Thyroid gland (tissue), 7 donors: Measurements from ENCODE around the genes COPS4, NKX6-1 and C4orf36.

DNA sequence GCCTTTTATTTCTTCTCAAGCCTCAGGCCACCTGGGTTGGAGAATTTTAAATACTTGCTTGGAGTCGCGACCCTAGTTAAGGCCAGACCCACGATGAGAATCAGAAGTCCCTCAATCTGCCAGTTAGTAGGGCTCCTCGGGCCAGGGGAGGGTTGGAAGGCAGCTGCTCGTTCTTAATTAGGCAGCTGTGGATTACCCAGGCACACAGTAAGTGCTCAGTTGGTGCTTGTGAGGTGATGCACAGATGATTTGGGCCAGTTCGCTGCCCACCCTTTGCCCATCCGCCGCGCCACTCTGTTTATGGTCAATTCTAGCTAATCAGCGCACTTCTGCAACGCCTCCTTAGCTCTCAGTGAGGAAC is 575 bp upstream of the SCD5 start:
- PRO-cap, 2 experiments = peak in 1 of 2 experiments; most common minus-strand start position 302 of the sequence (in 1)
- RAMPAGE, long total RNA, 5 experiments = no peak in any of the 5 experiments

DNA sequence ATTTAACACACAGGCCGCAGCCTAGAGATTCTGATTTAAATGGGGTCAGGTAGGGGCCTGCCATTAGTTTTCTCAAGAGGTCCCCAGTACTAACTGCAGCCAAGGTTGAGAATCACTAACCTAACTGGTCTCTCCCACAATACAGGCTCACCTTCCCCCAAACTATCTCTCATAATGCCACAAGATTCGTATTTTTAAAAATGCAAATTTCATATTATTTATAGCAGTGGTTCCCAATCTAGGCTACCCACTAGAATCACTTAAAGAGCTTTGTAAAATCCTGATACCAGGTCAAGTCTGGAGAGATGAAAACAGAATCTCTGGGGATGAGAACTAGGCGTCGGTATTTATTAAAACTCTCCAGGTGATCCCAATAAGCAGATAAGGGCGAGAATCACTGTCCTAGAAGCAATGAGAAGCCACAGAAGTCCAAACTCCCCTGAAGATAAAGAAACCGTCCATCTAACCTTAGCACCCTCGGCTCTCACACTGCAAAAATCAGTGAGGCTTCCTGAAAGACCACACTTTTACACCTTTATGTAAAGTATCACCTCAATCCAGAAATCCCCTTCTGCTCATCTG is 41.9 kb downstream of the LIN54 start:
- PRO-cap, 2 experiments = no peak in any of the 2 experiments
- RAMPAGE, long total RNA, 5 experiments = no peak in any of the 5 experiments

GRCh38 chr4:83013556-83013882 is 2.9 kb upstream of the LIN54 start:
- PRO-cap, 2 experiments = no peak in any of the 2 experiments
- RAMPAGE, long total RNA, 5 experiments = no peak in any of the 5 experiments

DNA sequence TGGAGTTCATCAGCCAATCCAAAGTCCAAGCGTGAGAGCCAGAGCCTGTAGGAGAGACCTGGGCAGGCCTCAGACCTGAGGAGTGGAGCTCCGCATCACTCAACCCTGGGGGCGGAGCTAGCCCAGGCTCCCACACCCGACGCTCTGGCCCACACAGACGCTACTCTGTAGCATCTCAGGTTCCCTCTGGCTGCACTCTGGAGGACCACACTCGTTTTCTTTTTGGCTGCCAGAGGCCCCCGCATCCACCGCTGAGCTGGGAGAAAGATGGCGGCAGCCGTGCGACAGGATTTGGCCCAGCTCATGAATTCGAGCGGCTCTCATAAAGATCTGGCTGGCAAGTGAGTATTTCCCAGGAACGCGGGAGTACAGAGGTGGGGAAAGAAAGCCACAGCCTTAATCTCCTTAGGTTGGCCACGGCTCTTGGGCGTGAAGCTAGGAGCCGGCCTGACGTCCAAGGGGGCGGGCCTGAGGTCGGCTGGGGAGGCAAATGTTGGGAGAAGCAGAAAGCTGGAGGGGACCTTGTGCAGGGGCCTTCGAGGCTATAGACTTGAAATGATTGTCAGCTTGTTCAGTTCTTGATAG is at the start of gene COPS4:
TSS of gene COPS4 (plus strand) at position 226 of the 585 bp plus-strand sequence.
- PRO-cap, 2 experiments = peak in 2 of 2 experiments; most common plus-strand start position 244 of the sequence (in 2); most common minus-strand start position 343 of the sequence (in 1)
- RAMPAGE, long total RNA, 5 experiments = start-site peak on the plus strand in 5 of 5 experiments, centred at positions 171 to 250 of the sequence, 26 to 878 reads per replicate

GRCh38 chr4:83112893-83113517 is 1.5 kb downstream of the PLAC8 start:
- PRO-cap, 2 experiments = no peak in any of the 2 experiments
- RAMPAGE, long total RNA, 5 experiments = no peak in any of the 5 experiments

GRCh38 chr4:83217371-83218281 is 67.0 kb downstream of the COQ2 start:
- PRO-cap, 2 experiments = no peak in any of the 2 experiments
- RAMPAGE, long total RNA, 5 experiments = no peak in any of the 5 experiments

- PRO-cap, 2 experiments = peak in 2 of 2 experiments; most common plus-strand start chr4:84499147 (in 2); most common minus-strand start chr4:84498831 (in 2)
- RAMPAGE, long total RNA, 5 experiments = start-site peak on the minus strand in 1 of 5 experiments, at chr4:84499240-84499437 at its widest, 48 reads per replicate
These were observed at the start of gene NKX6-1 for GRCh38 chr4:84498611-84499721. NKX6-1 (minus strand) TSS chr4:84499292.

DNA sequence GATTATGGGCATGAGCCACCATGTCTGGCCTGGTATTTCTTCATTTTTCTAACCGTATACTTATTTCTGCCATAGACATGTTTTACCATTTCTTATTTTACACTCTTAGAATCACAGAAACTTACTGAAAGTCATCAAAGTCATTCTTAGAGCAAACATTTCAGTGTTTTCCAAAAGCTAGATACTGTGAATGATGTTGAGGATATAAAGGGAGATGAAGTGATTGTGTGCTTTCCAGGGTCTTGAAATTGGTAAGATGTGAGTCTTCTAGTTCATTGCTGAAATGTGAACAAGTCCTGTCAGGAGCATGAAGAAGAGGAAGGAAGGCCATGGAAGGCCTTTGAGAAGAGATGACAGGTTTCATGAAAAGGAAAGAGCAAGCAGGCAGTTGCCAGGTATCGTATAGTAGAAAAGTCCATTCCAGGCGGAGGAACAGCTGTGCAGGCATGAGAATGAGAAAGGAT is 42.2 kb downstream of the CDS1 start:
- PRO-cap, 2 experiments = no peak in any of the 2 experiments
- RAMPAGE, long total RNA, 5 experiments = no peak in any of the 5 experiments

DNA sequence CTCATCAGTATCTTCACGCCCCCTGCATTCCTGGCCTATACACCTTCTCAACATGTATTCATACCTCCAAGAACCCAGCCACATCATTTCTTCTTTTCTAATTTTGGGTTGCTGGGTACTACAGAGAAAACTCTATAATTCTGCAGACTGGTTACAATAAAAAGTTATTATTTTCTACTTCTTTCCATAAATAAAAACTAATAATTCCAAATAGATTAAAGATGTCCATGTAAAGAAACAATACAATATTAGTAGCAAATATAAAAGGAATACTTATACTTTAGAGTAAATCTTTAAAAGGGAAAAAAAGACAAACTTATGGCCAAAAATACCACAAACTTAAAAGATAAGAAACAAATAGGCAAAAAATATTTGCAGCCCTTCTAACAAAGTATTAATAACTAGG is 97.1 kb downstream of the WDFY3 start:
- PRO-cap, 2 experiments = no peak in any of the 2 experiments
- RAMPAGE, long total RNA, 5 experiments = no peak in any of the 5 experiments

DNA sequence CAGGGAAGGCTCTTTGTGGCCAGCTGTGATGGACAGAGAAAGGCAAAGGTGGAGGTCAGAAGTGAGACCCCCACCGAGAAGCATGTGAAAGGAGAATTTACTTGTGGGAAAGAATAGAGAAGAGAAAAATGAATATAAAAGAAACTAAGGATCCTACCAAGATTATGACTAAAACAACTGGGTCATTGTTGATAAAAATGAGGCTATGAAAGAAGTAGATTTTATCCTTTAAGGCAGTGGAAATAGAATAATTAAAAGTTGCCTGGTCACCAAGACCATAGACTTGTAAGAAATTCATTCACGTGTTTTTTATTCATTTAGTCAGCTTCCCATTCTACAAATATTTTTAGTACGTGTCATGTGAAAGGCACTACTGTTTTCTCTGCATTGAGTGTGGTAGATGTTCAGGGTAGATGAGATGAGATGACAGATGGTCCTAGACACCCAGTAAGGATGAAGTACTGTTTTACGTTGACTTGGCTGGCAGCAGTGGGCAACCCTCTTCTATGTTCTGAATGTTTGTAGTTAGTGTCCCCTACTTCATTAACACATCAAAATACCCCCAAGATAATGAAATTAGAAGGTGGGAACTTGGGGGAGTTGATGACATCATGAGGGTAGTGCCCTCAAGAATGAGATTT is 228.1 kb downstream of the ARHGAP24 start:
- PRO-cap, 2 experiments = no peak in any of the 2 experiments
- RAMPAGE, long total RNA, 5 experiments = no peak in any of the 5 experiments

DNA sequence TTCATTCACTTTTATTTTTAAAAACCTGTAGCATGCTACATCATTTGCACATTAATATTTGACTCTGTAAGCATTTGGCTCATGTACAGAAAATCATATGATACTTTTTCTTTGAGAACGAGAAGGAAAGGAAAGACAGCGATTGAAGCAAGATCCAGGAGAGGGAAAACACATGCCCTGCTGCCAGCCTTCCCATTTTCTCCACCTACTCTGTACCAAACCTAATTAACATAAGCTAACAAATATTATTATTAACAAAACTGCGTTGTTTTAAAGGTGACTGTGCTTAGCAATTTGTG is 287.2 kb downstream of the ARHGAP24 start:
- PRO-cap, 2 experiments = no peak in any of the 2 experiments
- RAMPAGE, long total RNA, 5 experiments = no peak in any of the 5 experiments

DNA sequence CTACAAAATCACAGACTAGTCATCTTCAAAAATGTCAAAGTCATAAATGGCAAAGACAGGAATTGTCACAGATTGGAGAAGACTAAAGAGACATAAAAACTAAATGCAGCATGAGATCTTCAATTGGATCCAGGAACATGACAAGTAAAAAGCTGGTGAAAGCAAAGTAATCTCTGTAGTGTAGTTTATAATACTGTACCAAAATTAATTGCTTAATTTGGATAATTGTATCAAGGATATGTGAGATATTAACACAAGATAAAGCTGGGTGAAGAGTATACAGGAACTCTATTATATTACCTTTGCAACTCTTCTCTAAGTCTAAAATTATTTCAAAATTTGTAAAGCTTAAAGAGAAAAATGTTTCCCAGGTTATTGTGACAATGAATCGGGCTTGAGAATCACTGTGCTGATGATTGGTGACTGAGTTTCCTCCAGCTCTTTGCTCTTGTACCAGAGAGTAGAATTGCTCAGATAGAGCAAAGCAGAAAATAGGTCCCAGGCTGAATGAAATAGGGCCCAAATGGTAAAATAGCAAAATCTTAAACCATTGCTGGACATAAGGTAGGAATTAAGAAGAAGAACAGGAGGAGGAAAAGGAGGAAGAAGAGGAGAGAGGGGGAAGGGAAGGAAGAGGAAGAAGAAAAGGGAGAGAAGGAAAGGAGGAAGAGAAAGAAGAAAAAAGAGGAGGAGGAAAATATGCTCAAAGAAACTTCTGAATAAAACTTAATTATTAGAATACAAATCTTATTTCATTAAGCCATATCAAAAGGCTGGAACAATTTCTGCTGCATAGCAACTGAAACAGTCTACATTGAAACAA is 325.2 kb downstream of the ARHGAP24 start:
- PRO-cap, 2 experiments = no peak in any of the 2 experiments
- RAMPAGE, long total RNA, 5 experiments = no peak in any of the 5 experiments

- PRO-cap, 2 experiments = peak in 2 of 2 experiments; most common plus-strand start chr4:85827873 (in 1); most common minus-strand start chr4:85827818 (in 2)
- RAMPAGE, long total RNA, 5 experiments = start-site peak on the plus strand in 2 of 5 experiments, at chr4:85827710-85827975 at its widest, 20 to 211 reads per replicate; start-site peak on the minus strand in 2 of 5 experiments, at chr4:85827838-85827918 at its widest, 13 to 20 reads per replicate
These were observed 353.0 kb downstream of the ARHGAP24 start for GRCh38 chr4:85827524-85828691.

DNA sequence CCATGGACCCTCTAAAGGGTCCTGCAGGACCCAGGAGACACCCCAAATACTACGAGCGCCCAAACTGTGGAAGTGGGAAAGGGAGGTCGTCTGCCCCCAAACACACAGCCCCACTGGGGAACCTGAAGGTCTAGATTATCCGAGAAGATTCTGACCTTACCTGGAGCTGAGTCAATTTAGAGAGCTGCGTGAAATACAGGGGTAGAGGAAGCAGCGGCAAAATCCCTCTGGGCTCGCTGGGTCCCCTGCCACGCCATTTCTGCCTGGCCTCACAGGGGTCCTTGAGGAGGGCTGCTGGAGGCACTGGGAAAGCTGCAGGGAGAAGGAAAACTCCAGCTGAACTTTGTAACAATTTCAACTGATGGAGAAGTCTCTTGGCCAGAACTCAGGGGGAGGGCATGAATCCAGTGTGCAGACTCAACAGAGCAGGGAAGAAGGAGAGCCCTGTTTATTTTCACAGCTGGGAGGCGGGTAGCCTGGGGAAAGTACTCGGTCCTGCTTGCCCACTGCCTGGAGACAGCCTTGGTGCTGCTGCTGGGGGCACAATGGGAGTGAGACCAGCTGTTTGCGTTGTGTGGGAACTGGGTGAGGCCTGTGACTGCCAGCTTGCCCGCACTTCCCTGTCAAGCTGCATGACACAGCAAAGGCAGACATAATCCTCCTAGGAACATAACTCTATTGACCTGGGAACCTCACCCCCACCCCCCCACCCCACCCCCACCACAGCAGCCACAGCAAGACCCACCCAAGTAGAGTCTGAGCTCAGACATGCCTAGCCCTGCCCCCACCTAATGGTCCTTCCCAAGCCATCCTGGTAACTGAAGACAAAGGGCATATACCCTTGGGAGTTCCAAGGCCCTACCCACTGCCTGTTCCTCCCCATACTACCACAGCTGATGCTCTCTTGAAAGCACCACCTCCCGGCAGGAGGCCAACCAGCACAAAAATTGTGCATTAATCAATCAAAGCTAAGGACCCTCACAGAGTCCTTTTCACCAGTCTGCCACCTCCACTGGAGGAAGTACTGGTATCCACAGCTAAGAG is 93.3 kb upstream of the MAPK10 start:
- PRO-cap, 2 experiments = peak in 1 of 2 experiments; most common plus-strand start position 174 of the sequence (in 1)
- RAMPAGE, long total RNA, 5 experiments = no peak in any of the 5 experiments

- PRO-cap, 2 experiments = peak in 1 of 2 experiments; most common plus-strand start chr4:86586282 (in 1)
- RAMPAGE, long total RNA, 5 experiments = no peak in any of the 5 experiments
These were observed 8.0 kb upstream of the PTPN13 start for GRCh38 chr4:86586009-86586627.

GRCh38 chr4:86892290-86892909 is at the start of gene C4orf36:
C4orf36 (minus strand) TSS chr4:86892422.
- PRO-cap, 2 experiments = peak in 2 of 2 experiments; most common plus-strand start chr4:86892482 (in 1); most common minus-strand start chr4:86892422 (in 2)
- RAMPAGE, long total RNA, 5 experiments = start-site peak on the minus strand in 2 of 5 experiments, at chr4:86892312-86892458 at its widest, 17 to 23 reads per replicate

- PRO-cap, 2 experiments = peak in 1 of 2 experiments; most common plus-strand start chr4:86936815 (in 1); most common minus-strand start chr4:86936646 (in 1)
- RAMPAGE, long total RNA, 5 experiments = no peak in any of the 5 experiments
These were observed 1.7 kb downstream of the AFF1 start for GRCh38 chr4:86936552-86936873.

DNA sequence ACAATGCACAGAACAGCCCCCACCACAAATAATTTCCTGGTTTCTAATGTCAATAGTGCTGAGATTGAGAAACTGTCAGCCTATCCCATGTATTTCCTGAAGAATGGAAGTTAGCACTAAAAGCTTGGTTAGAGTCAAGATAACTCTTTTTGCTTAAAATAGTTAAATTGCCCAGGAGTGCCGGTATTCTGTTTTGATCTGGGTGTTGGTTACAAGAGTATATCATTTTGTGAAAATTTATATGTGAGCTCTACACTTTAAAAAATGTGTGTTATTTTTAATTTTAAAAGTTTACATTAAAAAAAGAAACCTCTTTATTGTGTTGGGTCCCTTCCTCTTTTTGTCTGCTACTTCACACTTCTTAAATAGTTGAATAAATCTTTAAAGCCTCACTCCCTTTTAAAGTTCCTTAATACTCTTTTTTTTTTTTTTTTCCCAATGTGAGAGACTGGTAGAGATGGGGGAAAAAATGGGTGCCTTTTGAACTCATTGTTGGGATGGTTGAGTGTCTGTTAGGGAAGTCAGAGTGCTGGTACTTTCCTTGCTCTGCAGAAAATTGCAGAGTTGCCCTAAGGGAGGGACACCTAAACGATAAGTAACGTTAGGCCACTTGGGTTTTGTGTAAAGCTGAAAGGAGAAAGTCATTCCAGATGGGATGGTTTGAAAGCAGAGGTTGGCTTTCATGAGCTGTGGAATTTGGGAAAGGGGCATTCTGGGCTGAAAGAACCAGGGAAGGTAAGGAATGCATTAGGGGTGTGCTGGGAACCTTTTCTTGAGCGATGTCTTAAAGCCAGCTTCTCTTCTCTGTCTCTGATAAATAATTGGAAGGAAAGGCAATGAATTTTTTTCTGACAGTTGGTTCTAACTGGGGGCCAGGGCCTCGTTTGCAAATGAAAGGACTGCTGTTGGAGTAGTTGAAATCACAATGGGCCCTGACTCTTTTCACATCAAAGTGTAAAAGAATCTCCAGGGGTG is 24.6 kb downstream of the AFF1 start:
- PRO-cap, 2 experiments = no peak in any of the 2 experiments
- RAMPAGE, long total RNA, 5 experiments = no peak in any of the 5 experiments

DNA sequence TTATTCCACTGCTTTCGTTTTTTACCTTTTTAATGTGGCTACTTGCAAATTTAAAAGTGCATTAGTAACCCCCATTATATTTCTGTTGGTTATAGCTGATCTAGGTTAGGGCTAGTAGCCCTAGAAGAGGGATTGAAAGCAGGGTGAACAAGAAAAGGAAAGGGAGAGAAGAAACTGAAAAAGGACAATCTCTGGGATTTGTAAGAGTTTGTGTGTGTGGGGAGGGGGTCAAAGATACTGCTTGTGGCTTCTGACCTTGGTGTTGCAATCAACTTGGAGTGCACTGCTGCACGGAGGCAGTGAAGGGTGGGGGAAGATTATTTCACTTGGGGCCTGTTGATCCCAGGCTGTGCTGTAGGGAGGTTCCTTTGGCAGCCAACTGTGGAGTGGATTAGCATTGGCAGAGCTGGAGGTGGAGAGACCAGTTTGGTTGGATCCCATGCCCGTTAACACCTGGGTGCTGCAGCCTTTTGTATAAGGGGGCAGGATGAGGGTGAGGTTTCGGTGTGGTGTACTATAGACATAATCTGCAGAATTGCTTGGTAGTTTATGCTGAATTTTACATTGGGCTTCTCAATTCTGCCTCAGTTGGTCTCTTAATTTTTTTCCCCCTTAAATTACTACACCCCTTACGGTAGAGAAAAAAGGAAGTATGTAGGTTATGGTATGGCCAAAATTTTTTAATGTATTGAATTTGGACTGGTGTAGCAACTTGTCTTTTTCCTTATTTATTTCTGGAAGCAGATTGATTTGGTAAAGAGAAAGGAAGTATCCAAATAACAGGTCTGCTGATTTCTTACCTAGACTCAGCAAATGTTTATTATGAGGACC is 38.3 kb downstream of the AFF1 start:
- PRO-cap, 2 experiments = peak in 1 of 2 experiments; most common plus-strand start position 424 of the sequence (in 1); most common minus-strand start position 381 of the sequence (in 1)
- RAMPAGE, long total RNA, 5 experiments = no peak in any of the 5 experiments

DNA sequence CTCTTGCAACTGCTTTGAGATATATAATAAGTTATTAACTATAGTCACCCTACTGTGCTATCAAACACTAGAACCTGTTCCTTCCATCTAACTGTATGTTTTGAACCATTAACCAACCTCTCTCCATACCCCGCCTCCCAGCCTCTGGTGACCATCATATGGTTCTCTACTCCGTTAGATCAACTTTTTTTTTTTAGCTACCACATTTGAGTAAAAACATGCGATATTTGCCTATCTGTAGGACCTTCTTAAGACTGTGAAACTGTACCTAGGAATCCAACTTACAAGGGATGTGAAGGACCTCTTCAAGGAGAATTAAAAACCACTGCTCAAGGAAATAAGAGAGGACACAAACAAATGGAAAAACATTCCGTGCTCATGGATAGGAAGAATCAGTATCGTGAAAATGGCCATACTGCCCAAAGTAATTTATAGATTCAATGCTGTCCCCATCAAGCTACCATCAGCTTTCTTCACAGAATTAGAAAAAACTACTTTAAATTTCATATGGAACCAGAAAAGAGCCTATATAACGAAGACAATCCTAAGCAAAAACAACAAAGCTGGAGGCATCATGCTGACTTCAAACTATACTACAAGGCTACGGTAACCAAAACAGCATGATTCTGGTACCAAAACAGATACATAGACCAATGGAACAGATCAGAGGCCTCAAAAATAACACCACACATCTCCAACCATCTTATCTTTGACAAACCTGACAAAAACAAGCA is 53.6 kb downstream of the AFF1 start:
- PRO-cap, 2 experiments = no peak in any of the 2 experiments
- RAMPAGE, long total RNA, 5 experiments = no peak in any of the 5 experiments